Mesenteric fat pad (tissue), 1 donor: ENCODE measurements around the gene CAPRIN2.

GRCh38 chr12:27656405-27656829, 39.8 kb upstream of the REP15 start:
- PRO-cap = no peak

- PRO-cap = no peak
These were observed 74.6 kb downstream of the PTHLH start for GRCh38 chr12:27898025-27898318.

DNA sequence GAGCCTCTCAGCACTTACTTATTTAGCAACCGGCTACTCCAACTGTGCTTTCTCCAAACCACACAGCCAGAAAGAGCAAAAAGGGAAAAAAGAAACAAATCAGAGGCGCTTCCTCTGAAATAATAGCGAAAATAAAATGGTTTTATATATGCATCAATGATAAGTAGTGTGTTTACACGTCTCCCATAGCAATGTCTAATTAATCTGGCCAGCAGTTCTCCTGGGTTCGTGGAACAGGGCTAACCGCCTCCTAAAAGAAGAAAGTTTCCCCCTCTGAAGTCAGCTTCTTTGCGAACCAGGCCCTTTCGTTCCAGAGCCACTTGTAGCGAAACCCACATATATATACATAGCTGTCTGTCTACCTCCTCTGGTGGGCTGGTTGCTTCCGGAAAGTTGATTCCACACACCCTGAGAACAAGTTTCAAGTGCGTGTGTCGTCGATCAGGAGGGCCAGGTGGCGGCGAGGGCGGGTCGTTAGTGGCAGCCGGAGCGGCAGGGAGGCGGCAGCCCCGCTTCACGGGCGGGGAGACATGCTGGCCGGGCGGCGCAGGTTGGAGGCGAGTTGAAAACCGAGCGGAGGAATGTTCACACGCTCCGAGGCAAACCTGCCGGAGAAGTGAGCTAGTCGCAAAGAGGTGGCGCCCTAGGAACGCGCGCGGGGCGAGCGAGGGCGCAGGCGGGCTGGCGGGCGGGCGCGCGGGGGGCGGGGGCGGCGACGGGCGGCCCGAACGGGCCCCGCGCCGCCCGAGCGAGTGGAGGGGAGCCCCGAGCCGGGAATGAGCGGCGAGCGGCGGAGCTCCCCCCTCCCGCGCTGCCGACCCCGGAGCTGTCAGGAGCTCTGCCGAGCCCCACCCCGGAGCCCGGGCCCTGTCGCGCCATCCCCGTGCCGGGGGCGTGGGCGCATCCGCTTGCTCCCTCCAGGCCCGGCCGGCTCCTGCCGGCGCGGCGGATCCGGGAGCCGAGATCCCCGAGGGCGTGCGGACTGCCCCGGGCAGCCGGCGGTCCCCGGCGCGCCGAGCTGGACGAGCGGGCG, 2.6 kb downstream of the PTHLH start:
- PRO-cap = no peak

- PRO-cap = no peak
These were observed 2.9 kb upstream of the PTHLH start for GRCh38 chr12:27975165-27976169.

GRCh38 chr12:28302393-28303044, 112.3 kb downstream of the CCDC91 start:
- PRO-cap = no peak

DNA sequence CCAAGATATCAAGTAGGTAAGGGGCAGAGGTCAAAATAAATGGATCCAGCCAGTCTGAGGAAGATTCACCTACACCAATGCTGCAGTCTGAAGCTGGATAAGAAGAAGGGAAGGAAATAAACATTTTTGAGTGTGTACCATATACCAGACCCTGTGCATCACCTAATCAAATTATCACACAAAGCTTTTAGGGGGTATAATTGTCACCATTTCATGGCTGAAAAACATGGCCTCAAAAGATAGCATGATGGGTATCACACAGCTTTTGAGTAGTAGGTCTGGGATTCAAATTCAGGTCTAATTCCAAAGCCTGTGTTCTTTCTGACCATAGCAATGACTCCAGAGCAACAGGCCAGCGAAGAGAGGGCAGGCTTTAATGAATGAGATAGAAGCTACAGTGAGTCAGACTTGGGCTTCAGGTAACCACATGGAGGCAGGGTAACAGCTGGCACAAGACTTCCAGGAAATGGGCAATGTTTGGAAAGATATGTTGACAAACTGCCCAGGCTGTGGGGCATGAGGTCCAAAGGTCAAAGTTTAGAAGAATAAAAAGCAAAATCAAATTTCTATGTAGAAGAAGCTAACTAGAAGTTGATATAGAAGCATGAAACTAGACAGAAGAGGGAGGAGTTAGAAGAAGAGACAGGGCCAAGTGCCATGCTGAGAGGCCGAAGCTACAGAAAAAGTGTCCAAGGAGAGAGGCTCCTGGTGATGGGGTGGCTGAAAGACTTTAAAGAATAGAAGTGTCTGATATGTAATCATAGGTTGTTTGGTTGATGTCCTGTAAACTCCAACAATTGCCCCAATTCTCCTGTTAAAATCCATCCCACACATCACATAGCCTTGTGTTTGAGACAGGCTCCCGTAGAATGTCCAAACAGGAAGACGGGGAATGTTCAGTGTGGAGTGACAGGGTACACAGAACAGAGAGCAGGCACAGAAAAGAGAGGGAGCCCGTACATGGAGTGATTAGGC, 384.5 kb downstream of the CCDC91 start:
- PRO-cap = no peak

DNA sequence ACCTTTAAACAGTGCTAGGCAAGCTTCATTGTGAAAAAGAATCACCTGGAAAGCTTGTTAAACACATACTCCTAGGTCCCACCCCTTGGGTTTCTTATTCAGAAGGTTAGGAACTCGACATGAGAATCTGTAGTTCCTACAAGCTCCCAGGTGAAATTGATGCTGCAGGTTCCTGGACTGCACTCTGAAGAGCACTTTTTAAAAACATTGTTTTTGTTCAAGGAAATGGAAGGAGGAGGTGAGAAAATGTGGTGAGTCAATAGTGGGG, 450.1 kb downstream of the CCDC91 start:
- PRO-cap = no peak

- PRO-cap = no peak
These were observed 10.4 kb downstream of the FAR2 start for GRCh38 chr12:29159465-29159865.

DNA sequence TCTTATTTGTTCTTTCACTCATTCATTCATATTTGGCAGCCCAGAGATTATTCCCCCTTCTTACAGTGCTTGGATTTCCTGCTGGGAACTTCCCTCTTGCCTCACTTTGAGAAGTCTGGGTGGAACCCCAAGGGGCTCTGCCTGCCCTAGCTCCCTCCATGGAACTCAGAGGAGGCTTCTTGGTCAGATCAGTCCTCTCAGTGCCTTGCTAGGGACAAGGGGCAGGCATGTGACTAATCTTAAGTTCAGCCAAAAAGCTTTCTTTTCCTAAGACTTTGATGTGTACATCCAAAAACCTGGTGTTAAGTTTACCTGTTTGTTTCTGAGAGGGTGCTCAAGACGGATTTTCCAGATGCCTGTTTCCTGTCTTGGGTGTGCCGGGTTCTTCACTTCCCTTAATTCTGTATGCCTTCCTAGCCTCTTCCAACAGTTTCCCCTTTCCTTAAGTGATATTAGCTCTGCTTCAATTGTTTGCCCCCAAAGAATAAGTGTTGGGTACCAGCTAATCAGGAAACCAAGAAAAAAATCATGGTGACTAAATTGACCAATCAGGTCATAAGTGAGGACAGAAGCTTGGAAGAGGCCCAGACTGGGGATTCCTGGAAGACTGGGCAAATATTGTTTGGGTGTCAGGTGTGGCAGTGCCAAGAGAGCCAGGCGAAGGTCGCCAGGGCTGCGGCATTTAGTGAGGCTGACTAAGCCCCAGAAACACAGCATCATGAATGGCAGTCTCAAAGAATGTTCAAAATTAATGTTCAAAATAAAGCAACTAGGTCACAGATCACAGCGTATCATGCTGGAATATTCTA, 84.9 kb upstream of the OVCH1 start:
- PRO-cap = no peak

DNA sequence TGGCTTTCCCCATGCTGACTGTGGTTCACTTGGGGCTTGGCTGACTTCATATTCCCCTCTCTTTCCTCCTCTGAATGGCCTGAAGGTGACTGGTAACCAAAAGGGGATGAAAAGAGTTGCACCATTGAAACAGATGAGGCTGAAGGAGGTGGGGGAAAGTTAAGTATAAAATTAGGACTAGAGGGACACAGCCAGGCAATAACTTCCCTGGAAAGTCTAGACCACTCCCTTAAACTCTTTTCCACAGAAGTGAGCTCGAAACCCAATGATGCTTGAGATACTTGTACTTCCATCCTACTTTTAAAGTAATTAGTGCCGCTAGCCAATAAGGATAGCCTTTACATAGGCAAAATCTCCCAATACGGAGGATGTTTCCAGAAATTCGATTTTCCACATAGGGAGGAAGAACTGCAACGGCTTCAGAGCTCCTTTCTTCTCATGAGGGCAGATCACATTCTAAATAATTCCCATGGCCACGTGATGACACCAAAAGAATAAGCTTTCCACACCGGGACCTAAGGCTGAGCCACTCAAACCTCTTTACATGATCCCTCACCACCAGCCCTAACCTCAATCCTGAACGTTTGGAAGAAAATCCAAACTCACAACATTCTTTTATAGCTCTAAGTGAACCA, 1.2 kb downstream of the CAPRIN2 start:
- PRO-cap = no peak

- PRO-cap = unidirectional peak, minus-strand start at chr12:30754776; bidirectional peak, plus-strand start at chr12:30755094, minus-strand start at chr12:30754910
These were observed at the start of gene CAPRIN2 for GRCh38 chr12:30754106-30755375. Gene CAPRIN2 (minus strand): TSS chr12:30754951.

DNA sequence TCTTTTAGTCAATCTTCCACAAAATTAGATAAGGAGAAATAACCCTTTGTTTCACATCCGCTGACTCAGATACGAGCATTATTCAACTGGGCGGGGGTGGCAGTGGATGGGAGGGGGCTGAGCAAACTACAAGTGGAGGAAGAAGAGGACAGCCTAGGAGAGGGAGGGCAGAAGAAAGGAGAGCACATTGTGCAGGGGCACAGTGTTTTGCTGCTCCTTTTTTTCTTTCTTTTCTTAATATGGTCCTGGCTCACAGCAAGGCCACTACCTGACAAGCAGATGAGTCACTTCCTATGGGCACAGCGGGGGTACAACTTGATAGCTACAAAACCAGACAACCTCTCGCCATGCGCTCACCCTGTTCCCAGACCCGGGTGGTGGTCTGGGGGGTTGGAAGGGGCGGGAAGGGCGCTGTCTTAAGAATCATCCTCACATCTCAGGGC, 40.4 kb upstream of the CAPRIN2 start:
- PRO-cap = no peak

GRCh38 chr12:30877392-30877932, 49.1 kb upstream of the TSPAN11 start:
- PRO-cap = no peak

DNA sequence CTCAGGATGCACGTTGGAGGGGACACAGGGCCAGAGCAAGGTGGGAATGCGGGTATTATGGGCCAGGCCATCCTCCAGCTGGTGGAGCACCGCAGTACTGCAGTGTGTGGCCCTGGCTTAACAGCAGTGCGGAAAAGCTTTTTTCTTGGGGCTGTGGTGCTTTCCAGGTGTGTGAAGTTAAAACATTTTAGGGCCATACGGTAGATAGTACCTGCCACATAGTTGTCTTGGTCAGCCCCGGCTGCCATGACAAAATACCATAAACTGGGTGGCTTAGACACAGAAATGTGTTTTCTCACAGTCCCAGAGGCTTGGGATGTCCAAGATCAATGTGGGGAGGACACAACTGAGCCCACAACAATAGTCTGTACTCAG, 938 bp downstream of the DDX11 start:
- PRO-cap = no peak

DNA sequence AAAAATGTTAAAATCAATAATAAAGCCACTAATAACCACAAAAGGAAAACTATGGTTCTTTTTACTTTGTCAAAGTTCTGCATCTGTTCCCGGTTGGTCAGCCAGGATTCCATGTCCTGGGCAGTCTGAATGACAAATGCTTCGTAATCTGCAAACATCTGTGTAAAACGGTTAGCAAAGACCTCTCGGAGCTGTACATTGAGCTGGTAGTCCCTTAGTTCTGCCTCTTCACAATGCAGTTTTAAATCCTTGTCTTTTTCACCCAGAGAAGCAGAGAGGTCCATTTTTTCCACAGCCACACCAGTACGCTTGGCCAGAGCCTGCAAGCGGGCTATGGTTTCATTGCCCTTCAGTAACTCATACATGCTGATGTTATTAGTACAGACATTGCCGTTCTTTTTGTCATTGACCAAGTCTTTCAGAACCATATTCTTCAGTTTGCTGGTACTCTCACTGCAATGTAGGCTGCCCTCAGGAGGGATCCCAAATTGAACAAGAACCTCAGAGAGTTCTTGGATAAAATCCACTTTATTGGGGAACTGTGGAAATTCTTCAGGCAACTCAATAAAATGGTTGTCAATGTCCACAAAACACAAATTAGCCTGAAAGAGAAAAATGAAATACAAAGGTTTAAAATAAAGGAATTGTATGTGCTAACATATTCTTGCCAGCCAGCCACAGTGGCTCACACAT, 126.1 kb upstream of the SINHCAF start:
- PRO-cap = no peak

DNA sequence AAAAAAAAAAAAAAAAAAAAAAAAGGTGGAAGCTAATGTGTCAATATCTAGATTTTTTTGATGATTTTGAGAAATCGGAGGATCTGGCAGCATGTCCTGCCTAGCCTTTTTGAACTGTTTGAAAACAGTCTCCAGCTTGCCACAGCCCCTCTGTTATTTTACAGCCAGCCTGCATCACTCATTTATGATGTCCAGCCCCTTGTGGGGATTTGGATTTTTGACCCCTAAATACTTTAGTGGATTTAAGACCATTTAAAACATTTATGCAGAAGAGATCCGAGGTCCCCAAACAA, 623 bp downstream of the ETFBKMT start:
- PRO-cap = no peak

DNA sequence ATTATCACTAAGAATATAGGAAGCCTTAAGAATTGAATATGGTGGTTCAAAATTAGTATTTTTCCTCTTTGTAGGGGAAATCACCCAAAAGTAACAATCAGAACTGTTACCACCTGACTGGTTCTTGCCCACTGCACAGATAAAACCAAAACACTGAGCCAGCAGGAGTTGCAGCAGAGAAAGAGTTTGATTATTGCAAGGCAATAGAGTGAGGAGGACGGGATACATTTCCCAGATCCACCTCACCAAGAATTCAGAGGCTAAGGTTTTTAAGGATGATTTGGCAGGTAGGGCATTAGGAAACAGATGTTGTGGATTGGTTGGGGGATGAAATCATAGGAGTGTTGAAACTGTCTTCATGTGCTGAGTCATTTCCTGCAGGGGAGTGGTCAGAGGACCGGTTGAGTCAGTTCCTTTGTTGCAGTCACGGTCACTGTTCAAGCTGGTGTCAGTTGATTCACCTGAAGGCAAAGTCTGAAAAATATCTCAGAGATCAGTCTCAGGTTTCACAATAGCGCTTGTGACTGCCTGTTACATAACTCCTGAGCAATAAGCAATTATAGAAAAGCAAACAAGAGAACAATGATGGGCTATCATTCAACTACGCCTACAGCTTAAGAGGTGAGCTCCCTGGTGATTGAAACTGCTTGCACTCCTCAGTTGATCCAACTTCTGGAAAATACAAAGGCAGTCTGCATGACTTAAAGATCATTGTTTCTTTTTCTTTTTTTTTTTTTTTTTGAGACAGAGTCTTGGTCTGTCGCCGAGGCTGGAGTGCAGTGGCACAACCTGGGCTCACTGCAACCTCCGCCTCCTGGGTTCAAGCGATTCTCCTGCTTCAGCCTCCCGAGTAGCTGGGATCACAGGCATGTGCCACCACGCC, 20.4 kb upstream of the AMN1 start:
- PRO-cap = no peak

DNA sequence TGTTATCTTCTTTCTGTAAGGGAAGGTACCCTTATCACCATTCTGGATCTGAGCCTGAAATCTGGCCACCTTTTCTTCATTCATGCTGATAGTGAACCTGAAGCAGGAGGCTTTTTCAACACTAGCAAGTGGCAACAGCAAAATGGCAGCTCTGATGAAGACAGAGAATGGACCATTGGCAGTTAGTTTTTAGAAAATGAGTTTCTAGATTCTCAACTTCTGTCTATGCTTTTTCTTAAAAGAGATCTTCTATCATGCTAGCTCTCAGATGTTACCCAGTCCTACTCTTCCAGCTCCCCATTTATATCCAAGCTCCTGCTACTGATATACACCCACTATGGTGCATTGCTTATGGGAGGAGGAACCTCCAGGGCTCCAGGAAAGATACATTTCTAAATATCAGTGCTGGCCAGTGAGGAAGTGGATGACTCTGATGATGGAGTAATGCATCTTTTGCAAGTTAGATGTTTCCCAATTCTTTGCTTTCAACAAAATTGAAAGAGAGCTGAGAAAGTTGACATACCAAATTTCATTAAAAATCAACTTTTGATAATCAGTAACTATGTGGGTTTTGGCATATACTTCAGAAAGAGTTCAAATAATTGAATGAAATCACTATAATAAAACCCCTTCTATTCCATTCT, 61.3 kb upstream of the H3-5 start:
- PRO-cap = no peak

GRCh38 chr12:31876560-31877055, 82.6 kb upstream of the RESF1 start:
- PRO-cap = no peak

DNA sequence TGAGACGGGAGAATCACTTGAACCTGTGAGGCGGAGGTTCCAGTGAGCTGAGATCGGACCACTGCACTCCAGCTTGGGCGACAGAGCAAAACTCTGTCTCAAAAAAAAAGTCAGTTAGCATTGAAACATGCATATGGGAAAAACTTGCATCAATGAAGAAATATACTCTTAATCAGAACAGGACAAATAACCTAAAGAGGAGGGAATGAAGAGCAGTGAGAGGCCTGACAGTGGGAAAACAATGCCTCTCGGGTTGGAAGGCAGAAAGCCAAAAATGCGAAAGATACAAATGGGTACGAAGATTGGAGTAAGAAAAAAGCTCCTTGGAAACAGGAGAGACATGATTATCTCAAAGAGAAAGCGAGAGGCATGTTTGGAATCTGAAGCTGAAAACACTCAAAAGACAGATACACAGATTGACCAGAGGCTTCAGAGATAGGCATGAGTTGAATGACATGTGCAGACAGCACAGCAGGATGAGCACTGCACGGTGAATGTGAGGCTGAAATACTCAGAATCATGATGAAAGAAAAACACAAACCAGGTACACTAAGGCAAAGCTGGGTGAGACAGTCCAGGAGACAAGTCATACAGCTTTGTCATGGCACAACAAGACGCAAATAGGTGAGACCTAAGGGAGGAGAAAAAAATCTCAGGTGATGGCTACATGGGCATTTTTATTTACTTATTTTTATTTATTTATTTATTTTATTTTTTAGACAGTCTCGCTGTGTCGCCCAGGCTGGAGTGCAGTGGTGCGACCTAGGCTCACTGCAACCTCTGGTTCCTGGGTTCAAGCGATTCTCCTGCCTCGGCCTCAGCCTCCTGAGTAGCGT, 30.8 kb downstream of the RESF1 start:
- PRO-cap = no peak